Bile duct (tissue), 1 donor: ENCODE measurements around the genes MMP21, FANK1 and NPS.

GRCh38 chr10:125155175-125155607 is 127.3 kb upstream of the CTBP2 start:
- PRO-cap = no peak

GRCh38 chr10:125156658-125157141 is 128.8 kb upstream of the CTBP2 start:
- PRO-cap = unidirectional peak, plus-strand start at chr10:125156943

GRCh38 chr10:125775569-125776118 is at the start of gene MMP21:
TSS of gene MMP21 (minus strand) at chr10:125775821.
- PRO-cap = no peak

- PRO-cap = no peak
Observed at GRCh38 chr10:125883231-125883574, 2.1 kb upstream of the DHX32 start.

DNA sequence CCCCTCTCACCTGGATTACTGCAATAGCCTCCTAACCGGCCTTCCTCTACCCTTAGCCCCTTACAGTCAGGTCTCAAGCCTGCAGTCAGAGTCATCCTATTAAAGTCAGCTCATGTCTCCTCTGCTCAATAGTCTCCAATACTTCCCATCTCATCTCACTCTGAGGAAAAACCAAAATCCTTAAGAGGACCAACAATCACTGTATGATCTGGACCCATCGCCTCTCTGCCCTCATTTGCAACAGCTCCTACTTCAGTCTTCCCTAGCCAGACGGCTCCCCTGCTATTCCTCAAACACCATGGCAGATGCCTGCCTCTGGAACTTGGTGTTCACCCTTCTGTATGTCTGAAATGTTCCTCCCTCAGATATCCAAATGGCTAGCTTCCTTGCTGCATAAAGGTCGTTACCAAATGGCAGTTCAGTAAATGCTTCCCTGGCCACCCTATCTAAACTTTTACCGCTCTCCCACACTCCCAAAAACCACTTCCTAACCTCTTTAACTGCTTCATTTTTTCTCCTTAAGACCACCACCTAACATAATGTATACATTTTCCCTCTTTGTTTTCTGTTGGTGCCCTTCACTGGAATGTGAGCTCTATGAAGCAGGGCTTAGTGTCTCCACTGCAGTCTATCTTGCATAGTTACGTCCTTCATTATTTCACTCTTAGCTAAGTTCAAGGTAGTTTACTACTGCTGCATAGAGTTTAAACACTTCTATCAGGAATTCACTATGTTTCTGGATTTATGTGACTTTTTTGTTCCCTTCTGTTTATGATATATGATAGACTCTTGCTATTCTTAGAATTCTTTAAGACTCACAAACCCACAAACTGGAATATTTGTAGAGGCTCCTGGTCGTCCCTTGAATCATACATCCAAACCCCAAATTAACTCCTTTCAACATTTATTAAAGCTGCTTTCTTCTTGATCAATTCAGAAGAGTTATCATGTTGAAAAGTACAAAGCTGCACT is 5.0 kb upstream of the DHX32 start:
- PRO-cap = no peak

GRCh38 chr10:125896373-125897261 is at the start of gene FANK1:
TSS of gene FANK1 (plus strand) at chr10:125896564.
- PRO-cap = bidirectional peak, plus-strand start at chr10:125896589, minus-strand start at chr10:125896504

- PRO-cap = no peak
Observed at GRCh38 chr10:126070396-126071270, 174.3 kb downstream of the FANK1 start.

- PRO-cap = no peak
Observed at GRCh38 chr10:126881736-126882591, 23.3 kb upstream of the DOCK1 start.

DNA sequence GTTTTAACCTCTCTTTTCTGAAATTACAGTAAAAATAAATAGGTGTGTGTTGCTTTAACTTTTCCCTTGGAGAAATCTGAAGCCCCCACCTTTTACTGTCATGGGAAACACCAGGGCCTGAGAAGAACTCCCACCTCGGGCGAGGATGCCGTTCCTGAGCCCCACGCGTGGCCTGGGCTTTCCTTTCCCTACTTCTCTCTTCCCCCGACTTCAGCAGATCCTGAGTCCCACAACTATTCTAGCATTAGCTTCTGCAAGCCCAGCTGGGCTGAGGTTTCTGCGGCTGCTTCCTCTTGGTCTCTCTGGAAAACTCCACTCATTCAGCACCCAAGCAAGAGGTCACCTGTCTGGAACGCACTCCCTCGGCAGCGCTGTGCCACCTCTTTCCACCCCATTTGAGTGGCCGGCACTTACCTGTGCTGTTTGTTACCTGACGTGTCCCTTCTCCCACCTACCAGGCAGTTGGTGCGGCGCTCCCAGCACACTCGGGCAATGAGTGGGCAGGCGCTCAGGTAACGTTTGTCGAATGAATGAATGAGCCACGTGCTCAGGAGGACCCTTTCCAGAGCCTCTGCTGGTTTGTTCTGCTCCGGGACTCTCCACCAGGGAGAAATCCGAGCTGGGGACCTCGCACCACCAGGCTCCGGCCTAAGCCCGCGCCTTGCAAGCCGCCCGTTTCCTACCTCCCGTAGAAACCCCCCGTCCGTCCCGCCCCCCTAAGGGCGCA is 639 bp upstream of the DOCK1 start:
- PRO-cap = no peak

DNA sequence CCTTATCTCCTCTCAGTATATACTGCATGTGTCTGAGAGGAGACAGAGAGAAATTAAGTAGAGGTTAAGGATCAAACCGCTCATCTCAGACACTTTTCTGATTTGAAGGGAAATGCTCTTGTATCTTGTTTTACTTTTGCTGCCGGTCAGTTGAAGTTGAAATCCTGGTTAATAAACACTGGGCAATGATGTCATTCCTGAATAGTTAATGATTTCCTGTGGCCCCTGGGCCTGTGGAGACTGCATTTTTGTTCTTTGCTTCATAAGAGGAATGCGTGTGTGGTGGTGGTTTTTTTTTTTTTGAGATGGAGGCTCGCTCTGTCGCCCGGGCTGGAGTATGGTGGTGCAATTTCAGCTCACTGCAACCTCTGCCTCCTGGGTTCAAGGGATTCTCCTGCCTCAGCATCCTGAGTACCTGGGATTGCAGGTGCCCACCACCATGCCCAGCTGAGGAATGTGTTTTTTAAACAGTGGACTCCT is 67.8 kb downstream of the DOCK1 start:
- PRO-cap = no peak

GRCh38 chr10:127196633-127196998 is 225 bp upstream of the INSYN2A start:
- PRO-cap = no peak

DNA sequence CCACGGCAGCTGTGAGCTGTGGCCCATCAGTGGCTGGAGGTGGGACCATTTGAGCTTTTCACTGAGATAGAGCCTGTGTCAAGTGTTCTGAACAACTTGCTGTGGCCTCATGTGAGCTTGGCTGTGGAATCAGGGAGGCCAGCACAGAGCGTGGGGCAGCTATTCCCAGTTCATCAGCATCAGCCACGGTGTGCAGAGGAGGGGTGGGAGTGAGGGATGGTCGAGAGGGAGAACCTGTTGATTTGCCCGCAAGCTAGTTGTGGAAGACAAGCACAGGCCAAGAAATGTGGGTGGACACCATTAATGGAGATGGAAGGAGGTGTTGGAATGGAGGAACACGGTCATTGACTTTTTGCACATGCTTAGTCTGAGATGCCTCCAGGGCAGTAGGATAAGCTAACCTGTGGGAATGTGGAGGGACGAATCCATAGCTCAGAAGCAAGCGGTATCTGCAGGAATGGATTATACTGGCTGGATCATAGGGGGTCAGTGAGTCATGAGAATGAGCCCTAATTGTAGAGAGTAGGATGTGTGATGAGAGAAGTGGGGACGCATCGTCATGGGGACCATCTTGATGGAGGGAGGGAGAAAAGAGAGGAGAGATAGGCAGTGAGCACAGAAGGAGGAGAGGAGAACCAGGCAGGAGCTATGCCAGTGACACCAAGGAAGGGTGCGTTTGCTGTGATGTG is 100.6 kb upstream of the INSYN2A start:
- PRO-cap = no peak

DNA sequence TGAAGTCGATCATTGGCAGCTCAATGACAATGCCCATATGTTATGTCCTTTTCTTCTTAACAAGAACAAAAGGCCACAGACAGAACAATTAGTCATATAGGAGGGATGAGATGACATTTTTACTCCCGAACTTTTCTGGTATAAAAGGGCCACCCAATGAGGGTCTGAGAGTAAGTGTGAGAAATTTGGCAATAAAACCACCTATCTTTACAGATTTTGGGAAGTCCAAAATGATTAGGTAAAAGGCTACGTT is at the start of gene NPS:
Gene NPS, plus strand, starts transcription at position 171 of the 253 bp plus-strand sequence.
- PRO-cap = no peak

- PRO-cap = no peak
Observed at GRCh38 chr10:127934277-127934743, 27.4 kb downstream of the PTPRE start.

- PRO-cap = no peak
Observed at GRCh38 chr10:127941893-127942291, 35.0 kb downstream of the PTPRE start.

- PRO-cap = no peak
Observed at GRCh38 chr10:127942292-127943239, 35.7 kb downstream of the PTPRE start.

GRCh38 chr10:127945178-127946435 is 38.7 kb downstream of the PTPRE start:
- PRO-cap = no peak

DNA sequence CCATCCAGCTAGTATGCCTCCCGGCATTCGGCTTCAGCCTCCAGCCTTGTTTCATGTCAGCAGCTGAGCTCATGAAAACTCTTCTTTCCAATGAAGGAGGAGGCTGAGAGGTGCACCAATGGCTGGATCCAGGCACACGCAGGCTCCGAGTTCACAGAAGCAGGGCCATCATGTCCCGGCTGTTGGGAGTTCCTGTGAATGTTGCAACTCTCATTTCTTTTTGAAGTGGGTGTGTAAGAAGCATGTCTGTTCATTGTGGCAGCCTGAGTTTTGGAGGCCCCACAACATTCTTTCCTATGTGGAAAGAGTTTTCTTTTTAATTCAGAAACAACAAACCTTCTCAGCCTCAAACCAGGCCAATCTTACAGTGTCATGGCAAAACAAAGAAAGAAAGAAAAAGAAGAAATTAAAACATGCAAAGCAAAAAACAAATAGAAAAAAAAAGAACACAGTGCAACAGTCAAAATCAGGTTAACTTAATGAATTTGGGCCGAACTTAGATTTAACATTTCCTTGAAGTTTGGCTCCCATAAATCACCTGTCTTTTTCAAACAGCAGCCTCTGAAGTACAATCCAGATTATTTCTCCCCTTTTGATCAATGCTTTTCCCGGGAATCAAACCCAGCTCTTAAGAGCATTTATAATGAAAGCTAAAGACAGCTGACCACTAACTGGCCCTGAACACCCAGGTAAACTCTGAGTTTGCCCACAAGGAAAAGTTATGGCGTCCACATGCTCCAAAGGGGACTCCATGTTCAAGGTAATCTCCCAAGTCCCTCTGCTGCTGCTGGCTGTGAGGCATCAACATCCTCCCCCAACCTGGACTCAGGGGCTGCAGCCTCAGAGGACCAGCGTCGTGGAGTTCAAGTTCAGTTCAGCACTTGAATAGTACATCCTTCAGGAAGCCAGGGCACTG is 89.9 kb downstream of the PTPRE start:
- PRO-cap = no peak

GRCh38 chr10:127997693-127998391 is 90.9 kb downstream of the PTPRE start:
- PRO-cap = no peak

DNA sequence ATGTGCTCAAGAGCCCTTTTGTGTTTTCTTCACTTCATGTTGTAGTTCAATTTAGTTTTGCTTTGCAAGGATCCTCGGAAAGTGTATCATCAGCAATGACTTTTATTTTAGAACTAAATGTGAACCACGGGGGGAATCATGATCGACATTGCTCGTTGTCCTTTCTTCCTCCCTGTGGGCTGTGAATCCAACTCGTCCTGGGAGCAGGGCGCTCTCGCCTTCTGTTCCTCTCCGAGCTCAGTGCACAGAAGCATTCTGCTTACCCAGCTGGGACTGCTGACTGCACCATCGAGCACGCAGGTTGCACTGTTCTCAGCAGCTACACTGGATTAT is 92.3 kb downstream of the PTPRE start:
- PRO-cap = no peak